ENCODE results near the gene PXDC1.

DNA sequence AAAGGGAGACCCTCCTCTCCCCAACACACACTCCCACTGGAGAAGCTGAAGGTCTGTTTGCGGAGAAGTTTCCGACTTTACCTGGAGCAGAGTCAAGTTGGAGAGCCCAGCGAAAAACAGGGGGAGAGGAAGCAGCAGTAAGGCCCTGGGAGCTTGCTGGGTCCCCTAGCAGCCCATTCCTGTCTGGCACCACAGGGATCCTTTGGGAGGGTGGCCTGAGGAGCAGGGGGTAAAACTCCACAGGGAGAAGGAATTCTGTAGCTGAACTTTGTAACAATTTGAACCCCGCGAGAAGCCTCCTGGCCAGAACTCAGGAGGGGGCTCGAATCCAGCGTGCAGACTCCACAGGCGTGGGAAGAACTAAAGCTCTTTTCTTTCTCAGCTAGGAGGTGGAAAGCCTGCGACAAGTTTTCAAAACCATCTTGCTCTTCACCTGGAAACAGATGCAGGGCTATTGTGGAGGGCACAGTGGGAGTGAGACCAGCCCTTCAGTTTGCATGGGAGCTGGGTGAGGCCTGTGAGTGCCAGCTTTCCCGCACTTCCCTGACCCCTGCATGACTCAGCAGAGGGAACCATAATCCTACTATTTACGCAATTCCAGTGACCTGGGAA, 25.9 kb downstream of the SERPINB9 start:
- PRO-cap: no peak

- PRO-cap: no peak
Measured at GRCh38 chr6:2881371-2881870, 21.7 kb downstream of the SERPINB9 start.

DNA sequence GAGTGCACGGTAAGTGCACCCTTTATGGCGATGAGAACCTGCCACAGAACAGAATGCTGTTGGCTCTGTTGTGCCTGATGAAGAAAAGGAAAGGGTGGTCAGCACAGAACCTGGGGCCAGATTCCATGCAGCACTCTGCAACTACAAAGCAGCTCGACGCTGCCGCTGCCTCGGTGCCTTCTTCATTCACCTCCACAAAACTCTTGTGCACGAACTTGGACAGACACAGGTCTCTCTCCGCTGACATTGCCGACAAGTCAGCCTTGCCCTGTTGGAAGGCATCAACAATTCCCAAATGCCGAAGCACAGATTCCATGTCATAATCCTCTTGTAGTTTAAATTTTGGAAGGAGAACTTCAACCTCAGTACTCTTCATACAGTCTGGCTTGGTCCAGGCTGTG, 13.0 kb downstream of the SERPINB9 start:
- PRO-cap: no peak

DNA sequence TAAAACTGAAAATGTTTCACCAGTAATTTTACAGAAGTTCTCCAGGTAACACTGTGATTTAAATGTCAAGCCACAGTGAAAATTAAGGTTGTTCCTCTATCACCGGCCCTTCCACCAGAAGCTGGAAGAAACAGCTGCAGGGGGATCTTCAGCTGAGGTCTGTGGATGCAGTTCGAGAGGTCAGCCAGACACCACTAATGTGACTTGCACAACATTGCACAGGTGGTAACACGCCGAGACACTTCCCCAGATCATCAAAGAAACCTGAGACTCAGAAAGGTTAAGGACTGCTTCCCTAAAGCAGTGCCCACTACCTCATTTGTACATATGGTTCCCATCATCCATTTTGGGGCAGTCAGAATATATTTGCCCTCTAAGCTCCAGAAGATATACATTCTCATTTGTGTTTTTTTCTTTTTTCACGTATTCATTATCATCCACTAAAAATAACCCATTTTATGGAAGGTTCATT, 8.1 kb upstream of the SERPINB9 start:
- PRO-cap: no peak

DNA sequence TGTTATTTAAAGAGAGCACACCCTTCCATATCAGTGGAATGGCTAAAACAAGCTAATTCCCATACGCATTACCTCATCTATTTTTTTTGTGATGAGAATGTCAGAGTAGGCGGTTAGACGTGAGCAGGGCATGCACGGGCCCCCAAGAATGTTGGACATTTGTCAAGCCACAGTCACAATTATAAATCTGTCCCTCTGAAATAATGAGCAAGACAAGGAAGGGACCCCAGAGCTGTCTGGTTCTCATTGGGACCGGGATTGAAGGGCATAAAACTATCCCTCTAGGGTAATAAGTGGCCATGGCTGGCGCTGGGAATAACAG, 33.0 kb downstream of the SERPINB6 start:
- PRO-cap: unidirectional peak, plus-strand start at position 210 of the sequence

DNA sequence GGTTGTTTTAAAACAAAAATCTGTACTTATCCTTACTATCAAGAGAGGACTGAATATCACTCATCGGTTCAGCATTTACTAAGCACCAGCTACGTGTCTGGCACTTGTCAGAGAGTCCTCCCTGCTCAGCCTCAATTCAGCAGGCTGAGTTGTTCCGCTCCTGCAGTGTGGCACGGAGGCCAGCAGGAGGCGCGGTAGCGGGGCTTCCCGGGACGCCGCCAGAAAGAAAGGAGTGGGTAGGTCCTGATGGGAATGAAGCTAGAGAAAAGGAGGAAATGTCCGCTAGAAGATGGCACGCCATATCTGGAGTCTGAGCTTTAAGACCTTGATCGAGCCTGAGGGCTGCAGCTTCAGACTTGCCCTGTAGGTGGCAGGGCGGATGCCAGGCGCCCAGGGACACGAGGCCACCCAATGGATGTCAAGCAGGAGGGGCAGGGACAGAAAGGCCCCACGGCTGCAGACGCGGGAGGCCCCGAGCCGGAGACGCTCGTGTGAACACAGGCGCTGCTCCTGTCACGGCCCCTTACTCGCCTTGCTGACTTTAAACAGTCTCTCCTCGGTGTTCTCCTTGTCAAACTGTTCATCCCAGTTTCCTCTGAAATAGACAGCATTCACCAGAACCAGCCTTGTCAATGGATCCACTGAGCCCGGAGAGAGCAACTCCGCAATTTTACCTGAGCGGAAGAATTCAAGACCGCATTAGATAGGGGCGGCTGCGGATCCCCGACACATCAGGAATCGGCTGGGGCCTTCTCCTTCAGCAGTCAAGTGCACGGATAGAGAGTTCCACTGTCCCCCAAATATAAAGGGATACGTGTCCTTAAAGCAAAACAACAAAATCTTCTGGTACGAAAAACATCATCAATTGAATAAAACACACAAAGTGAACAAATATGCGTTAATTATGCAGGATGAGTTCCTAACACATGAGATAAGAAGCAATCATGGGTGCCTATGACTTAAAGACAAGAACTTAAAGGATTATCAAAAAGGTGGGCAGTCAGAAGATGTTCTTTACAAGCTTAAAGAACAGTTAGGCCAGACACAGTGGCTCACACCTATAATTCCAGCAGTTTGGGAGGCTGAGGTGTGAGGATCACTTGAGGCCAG, 18.5 kb downstream of the SERPINB6 start:
- PRO-cap: no peak

GRCh38 chr6:3455457-3456482, 1.1 kb downstream of the SLC22A23 start:
- PRO-cap: no peak

- PRO-cap: no peak
Measured at GRCh38 chr6:3722912-3723930, 28.3 kb downstream of the PXDC1 start.

- PRO-cap: no peak
Measured at GRCh38 chr6:3725662-3726447, 25.7 kb downstream of the PXDC1 start.

DNA sequence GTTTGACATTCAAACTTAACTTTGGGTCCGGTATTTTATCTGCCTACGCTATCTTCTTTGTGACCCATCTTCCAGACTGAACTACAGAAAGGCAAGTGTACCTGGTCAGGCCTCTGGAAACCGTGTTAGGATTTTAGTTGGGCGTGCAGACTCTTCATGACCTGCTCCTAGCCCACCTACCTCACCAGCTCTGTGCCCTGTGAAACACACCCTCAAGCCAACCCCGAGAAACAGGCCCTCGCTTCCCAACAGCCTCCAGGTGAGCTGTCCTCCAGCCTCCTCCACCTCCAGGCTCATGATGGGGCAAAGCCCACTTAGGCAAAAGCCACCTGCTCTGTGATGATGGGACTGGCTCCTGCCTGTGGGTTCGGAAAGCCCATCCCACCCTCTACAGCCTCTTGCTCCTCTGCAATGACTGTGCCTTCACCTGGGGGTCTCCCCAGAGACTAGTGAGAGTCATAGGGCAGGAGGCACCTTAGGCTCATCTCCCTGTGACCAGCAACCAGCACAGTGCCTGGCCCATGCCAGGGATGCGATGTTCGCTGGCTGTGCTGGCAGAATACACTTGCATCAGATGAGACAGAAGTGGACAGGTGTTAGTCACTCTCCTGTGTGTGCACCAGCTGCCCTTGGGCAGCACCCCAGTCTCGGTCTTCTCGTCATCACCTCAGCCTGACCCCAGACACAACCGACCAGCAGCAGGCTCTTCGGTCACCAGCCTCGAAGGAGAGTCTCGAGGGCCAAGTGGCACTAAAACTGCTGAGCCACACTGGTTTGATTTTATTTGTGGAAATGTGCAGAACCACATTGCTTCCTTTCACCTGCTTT, 10.9 kb downstream of the PXDC1 start:
- PRO-cap: no peak

GRCh38 chr6:3751625-3752604, at the start of gene PXDC1:
TSS of gene PXDC1 (minus strand) at chr6:3751713.
- PRO-cap: bidirectional peak, plus-strand start at chr6:3751769, minus-strand start at chr6:3751713; bidirectional peak, plus-strand start at chr6:3751891, minus-strand start at chr6:3751976; bidirectional peak, plus-strand start at chr6:3752240, minus-strand start at chr6:3752075

GRCh38 chr6:3753408-3754096, 2.0 kb upstream of the PXDC1 start:
- PRO-cap: no peak

DNA sequence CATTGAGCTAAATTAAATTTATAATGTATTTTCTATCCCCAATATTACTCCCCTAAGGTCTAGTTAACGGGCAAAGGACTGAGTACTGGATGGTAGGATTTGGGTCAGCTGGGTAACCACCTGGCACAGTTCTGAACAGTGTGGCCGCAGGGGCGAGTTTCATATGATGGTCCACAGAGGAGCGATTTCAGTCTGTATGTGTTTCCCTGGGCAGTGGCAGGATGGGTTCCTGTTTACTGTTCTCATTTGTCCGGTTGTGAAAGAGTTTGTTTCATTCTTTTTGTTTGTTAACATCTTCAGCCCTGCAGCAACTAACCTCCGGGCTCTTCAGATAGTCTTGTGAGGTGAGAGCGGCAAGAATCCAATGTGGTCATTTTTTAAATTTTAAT, 38.2 kb upstream of the PXDC1 start:
- PRO-cap: no peak

DNA sequence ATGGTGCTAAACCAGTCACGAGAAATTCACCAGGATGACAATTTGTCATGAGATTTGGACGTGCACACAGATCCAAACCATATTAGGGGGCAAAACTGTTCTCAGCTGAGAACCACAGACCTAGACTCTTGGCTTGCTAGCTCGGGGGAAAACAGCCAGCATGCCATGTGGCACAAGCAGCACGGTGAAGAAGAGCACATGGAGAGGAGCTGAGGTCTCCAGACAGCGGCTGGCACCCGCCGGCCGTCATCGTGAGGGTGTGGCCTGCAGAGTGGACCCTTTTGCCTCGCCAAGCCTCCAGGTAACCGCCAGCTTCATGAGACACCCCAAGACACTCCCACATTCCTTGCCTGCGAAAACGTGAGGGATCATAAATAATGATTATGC, 23.1 kb downstream of the FAM50B start:
- PRO-cap: no peak

- PRO-cap: no peak
Measured at GRCh38 chr6:3875960-3876683, 26.9 kb downstream of the FAM50B start.

- PRO-cap: unidirectional peak, plus-strand start at chr6:3884206
Measured at GRCh38 chr6:3883961-3884497, 34.9 kb downstream of the FAM50B start.

DNA sequence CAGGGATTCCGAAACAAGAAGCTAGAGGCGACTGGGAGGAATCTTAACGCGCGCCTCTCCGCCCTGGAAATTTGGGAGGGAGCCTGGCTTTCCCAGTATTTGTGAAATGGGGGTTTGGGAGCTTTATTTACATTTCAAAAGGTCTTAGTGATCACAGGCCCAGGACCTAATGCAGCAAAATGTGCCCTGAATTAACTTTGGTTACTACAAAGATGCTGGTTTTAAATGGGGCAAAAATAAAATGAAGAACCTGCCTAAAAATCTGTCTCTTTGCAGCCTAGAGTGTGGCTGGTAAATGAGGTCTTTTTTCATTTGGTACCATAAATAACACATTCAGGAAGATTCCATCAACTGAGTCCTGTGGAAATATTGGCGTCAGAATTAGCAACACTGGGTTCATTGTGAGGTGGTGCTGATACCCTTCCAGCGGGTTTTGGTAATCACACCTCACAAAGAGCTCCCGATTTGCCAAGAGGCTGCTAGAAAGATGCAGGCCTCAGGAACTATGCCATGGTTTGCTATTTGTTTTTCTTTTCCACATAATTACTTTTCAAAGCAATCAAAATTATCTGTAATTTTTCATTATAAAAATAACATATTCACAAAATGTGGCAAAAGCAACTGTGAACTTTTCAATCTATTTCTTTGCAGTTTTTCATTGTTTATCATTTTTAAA, 55.3 kb downstream of the FAM50B start:
- PRO-cap: unidirectional peak, plus-strand start at position 482 of the sequence

DNA sequence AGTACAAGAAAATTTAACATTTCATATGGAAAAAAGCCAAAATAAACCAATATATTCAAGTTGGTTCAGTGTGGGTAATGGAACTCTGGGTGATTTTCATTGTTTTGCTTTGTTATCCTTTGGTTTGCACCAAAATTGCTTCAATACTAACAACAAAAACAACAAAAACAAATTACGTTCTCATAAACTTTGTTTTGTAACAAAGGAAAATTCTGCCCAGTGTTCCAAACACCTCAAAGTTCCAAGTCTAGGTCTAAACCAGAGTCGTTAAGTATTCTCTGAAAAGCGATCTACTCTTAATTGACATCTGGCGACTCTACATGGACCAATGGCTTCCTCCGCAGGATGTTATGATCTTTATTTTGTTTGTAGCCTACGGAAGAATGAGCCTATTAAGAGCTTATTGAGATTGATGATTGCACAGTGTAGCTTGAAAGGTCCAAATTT, 3.4 kb upstream of the PRPF4B start:
- PRO-cap: no peak

DNA sequence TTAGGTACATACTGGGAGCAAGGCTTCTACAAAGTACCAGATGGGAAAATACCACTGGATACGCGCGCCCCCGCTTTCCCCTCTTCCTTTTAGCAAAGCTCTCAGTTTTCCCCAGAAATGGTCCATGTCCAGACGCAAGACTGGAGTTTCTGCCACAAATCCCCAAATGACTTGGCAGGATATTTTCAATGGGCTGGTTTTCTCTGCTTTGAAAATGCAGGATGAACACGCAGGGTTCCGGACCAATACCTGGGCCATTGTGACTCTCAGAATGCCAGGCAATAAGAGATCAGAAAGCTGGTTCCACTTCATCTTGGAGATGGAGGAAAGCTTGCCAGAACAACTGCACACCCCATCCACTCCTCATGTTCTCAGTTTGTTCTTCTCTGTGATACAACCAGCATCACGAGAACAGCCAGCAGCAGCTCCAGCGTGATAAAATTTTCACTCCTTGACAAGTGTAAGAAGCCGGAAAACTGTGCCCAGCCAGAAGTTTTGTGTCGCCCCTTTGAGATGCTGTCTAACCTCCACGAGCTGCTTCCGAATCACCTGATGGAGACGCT, 8.3 kb upstream of the FAM217A start:
- PRO-cap: no peak

GRCh38 chr6:4155770-4156215, 20.4 kb upstream of the ECI2 start:
- PRO-cap: no peak

All from cardiac septum (tissue), 1 donor.